Omental fat pad (tissue), 4 donors: ENCODE measurements around a stretch of chr20.

- PRO-cap, result no peak
- RAMPAGE, long total RNA, 4 experiments, result no peak in any of the 4 experiments
These were observed 119.9 kb upstream of the JAG1 start for GRCh38 chr20:10793676-10794189.

DNA sequence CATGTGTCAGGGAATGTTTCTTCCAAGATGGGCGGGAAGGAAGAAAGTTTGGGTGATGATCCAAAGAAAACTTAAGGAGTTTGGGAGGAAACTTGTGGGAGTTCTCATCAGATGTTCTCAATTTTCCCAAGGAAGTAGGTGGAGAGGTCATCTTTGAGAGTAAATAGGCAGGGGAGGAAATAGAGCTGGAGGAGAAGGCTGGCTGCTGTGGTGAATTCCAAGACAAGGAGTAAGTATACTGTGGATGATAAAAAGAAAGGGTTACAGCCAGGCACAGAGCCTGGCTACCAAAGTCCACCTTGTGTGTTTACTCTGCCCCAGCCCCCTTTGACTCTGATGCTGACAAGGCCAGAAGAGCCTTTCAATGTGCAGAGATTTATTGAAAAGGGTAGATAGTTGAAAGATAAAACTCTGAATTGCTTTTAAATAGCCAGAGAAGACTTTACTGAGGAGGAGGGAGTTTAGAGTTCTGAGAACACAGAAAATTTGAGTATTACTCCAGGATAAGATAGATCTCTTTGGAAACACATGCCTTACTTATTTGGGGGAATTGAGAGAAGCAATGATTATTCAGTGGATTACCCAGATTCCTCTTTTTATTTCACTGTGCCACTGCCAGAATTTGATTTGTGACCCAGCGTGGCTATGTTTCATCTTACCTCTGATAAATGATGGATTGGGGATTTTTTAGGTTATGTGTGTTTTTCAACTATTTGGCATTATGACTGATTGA is 182.6 kb upstream of the JAG1 start:
- PRO-cap, result no peak
- RAMPAGE, long total RNA, 4 experiments, result no peak in any of the 4 experiments

DNA sequence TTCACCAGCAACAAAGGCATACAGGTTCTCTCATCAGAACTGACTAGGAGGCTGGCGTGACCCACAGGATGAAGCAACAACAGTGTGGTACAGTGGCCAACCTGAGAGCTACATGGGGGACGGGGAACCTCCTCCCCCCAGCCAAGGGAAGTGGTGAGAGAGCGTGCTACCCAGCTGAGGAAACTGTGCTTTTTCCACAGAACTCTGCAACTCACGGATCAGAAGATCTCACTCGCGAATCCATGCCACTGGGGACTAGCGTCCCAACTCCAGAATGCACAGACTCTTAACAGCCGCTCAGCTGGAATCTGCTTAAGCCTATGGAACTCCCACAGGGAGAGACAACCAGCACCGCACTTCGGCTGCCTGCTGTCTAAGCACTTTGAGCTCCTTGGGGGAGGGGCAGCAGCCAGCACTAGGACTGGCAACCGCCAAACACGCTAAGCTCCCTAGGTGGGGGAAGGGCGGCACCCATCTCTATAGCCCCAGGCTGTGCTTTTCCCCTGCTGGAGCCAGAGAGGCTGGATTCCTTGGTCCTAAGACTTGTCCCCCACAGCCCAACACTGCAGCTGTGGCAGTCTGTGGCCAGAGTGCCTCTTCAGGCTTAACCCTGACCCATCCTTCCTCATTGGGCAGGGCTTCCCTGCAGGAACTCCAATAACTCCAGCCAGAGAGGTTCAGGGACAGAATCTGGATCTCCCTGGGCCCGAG is 538.2 kb upstream of the BTBD3 start:
- PRO-cap, result no peak
- RAMPAGE, long total RNA, 4 experiments, result no peak in any of the 4 experiments

DNA sequence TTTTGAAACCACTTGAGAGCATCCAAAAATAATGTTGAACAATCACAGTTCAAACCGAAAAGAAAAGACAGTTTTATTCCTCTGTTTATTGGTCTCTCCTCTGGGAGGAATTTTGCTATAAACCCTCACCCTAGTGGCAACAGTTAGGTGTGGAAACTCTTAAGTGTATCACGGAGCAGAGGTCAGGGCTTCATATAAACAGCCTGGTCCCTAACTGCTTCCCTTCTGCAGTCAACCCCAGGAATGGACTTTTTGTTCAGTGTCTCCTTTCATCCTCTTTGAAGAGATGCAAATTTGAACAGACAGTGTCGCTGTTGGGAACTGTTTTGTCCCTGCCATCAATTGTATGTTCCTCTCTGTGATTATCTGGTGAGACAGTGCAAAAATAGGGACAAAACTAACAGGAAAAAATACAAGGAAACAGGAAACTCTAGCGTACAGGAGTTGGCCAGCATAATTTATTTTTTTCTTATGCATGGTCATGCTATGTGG is 162.3 kb upstream of the BTBD3 start:
- PRO-cap, result no peak
- RAMPAGE, long total RNA, 4 experiments, result no peak in any of the 4 experiments

GRCh38 chr20:11891130-11891987 is 26.3 kb upstream of the BTBD3 start:
- PRO-cap, result no peak
- RAMPAGE, long total RNA, 4 experiments, result no peak in any of the 4 experiments

DNA sequence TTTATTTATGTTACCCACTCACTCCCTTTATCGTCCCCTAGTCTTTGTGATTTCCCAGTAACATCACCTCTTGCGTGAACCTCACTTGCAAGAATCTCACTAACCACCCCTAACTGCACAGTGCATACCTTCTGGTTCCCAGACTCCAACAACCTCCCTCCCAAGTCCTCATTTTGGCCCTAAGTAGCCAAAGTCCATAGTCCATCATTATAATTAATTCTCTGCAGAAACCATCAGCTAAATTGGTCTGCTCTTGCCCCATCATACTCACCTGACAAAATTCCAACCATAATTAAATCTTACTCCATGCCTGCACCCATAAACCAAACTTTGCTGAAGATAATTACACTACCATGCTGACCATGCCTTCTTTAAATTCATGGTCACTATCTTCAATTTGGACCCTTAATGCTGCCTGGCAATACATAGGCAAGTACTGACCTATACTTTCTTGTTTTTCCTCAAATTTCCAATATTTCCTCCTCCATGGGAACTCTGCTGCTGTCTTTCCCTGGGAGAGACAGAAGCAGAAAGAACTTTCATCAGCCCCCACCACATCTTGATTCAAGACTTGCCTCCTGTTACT is 179.4 kb downstream of the TASP1 start:
- PRO-cap, result no peak
- RAMPAGE, long total RNA, 4 experiments, result no peak in any of the 4 experiments

- PRO-cap, result no peak
- RAMPAGE, long total RNA, 4 experiments, result no peak in any of the 4 experiments
These were observed 110.6 kb downstream of the FLRT3 start for GRCh38 chr20:14226689-14227399.

DNA sequence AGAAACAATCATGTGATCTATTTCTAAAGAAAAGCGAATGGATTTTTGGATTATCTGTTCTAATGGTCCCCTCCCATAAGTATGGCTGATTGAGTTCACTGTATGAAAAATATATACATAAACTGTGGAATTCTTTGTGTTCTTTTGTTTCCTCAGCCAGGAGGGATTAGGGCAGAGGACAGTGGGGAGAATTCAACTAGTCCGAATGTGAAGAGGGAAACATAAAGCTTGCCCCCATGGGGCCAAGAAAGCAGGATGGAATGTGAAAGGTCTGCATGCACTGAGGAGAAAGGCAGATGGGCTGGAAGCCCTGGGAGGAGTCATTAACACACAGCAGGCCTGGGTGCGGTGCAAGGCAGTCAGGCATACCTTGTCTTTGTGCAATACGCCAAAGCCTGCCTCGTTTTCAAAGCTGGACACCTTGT is 597.0 kb downstream of the KIF16B start:
- PRO-cap, result no peak
- RAMPAGE, long total RNA, 4 experiments, result no peak in any of the 4 experiments

DNA sequence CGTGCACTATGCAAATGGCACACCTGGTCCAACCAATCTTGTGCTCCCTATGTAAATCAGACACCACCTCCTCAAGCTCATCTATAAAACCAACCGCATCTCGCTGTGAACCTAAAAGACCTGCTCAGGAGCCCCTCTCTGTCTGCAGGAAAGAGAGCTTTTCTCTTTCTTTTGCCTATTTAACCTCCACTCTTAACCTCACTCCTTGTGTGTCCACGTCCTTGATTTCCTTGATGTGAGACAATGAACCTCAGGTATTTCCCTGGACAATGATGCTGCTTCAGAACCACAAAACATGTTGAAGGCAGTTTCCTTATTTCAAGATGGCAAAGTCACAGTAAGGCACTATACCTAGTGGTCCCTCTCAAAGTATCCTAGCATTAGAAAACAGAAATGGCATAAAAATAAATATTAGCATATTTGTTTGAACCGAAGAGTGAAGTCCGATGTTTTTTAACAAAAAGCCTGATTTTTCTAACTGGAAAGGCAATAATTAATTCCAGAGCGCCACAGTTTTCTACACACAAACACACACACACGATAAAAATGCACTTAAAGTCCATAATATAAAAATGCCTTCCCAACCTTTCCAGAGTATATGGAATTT is 110.1 kb downstream of the KIF16B start:
- PRO-cap, result no peak
- RAMPAGE, long total RNA, 4 experiments, result no peak in any of the 4 experiments

DNA sequence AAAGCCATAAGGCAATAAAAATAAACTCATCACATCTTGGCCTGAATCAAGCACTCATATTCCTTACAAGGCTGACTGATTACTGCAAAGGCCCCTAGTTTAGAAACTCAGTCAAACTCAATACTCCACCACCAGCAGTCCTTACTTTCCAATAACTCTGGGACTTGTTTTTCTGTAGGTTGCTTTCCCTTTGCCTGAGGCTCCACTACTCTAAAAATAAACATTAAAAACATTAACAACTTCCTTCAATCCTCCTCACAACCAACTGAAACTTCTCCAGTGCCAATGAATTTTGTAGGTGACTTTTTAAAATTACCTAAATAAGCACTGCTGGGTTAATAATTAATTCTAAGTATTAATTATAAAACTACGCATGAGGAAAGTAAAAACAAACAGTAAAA is 3.8 kb downstream of the KIF16B start:
- PRO-cap, result no peak
- RAMPAGE, long total RNA, 4 experiments, result no peak in any of the 4 experiments

- PRO-cap, result no peak
- RAMPAGE, long total RNA, 4 experiments, result no peak in any of the 4 experiments
These were observed 1.1 kb downstream of the PCSK2 start for GRCh38 chr20:17227820-17228519.

DNA sequence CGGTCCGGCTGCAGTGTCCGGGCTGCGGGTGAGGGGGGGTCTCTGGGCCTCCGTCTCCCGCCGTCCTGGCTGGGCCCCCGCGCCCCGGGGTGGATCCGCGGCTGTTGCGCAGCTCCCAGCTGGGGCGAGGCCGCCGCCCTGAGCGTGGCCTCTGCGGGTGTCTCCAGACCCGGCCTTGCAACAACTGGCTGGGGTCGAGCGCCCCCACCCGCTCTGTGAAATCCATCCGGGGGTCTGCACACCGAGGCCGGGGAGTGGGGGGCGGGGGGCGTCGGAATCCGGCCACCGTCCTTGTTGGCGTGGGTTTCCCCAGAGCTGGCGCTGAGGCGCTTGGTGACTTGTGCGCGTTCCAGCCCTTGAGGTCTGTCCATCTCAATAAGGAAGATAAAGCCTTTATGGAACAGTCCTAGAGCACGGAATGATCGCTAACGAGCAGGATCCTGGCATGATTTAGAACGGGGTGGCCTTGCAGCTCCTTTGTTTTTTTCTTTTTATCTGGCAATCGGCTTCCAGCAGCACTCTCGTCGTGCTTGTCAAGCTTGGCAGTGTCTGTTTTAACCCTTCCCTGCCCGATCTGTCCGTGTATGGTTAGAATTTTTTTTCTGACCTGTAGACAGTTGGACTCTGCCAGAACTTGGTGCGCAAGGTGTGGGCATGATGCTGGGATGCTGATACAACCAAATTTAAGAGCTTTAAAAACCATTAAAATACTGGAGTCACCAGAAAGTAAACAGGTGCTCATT is 622 bp downstream of the DSTN start:
- PRO-cap, result no peak
- RAMPAGE, long total RNA, 4 experiments, result no peak in any of the 4 experiments

GRCh38 chr20:17661144-17661700 is 20.8 kb downstream of the RRBP1 start:
- PRO-cap, result no peak
- RAMPAGE, long total RNA, 4 experiments, result no peak in any of the 4 experiments

- PRO-cap, result no peak
- RAMPAGE, long total RNA, 4 experiments, result no peak in any of the 4 experiments
These were observed 2.1 kb upstream of the RRBP1 start for GRCh38 chr20:17683981-17684664.

DNA sequence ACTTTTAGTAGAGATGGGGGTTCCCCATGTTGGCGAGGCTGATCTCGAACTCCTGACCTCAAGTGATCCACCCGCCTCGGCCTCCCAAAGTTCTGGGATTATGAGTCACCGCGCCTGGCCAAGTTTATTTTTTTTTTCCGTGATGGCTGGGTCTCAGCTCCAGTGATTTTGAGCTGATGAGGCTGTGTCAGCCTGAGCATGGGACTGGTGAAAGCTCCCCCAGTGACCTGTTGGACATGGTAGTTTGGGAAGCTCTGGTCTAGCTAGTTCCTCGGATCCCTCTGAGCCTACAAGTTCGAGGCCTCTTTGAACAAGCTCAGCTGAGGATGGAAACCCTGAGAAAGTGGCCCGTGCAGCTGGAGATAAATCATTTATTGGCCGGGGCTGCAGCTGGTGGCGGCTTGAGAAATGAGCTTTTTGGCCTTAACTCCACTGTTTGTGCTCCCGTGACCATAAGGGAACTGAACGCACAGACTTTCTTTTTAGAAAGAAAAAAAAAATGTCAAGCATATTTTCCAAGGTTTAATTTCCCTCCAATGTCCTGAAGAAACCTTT is 126.8 kb downstream of the SNX5 start:
- PRO-cap, result no peak
- RAMPAGE, long total RNA, 4 experiments, result no peak in any of the 4 experiments

- PRO-cap, result no peak
- RAMPAGE, long total RNA, 4 experiments, result no peak in any of the 4 experiments
These were observed 72.4 kb downstream of the SNX5 start for GRCh38 chr20:17895992-17896814.

DNA sequence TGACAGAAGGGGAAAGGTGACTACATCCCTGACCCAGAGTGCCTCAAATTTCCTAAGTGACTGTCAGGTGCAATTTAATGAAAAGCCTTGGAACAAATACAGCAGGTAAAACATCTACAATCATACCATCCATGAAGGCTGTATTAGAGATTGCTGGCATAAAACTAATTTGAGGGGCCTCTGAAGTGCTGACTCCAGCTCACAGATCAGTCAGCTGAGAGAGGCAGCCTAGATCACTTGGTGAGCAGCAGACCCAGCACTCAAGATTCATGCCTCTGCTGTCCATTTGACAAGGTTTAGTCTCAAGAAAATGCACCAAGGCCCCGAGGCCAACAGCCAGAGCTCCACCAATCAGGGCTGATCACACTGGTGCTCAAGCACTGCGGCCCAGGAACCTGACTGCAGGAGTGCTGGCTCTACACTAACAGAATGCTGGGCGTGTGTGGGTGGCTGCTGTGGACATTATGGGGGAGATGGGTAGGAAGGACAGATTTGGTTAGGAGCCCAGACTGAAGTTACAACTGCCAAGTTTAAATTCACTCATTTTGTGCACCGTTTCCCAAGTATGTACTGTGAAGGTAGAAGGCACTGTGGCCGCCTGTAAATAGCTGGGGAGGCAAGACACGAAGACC is 28.3 kb downstream of the SNX5 start:
- PRO-cap, result no peak
- RAMPAGE, long total RNA, 4 experiments, result no peak in any of the 4 experiments

- PRO-cap, result no peak
- RAMPAGE, long total RNA, 4 experiments, result no peak in any of the 4 experiments
These were observed 844 bp downstream of the SNX5 start for GRCh38 chr20:17967540-17968359.

GRCh38 chr20:18388728-18389362 is 78.0 kb downstream of the DZANK1 start:
- PRO-cap, result no peak
- RAMPAGE, long total RNA, 4 experiments, result no peak in any of the 4 experiments

DNA sequence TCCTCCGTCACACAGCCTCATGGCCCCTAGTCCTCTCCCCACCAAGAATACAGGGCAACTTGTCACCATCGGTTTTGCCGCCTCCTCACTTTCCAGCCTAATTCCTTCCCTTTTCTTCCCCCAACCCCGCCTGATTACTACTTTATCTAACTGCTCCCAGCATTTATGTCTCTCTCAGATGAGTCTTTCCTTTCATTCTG is 11.9 kb upstream of the SMIM26 start:
- PRO-cap, result no peak
- RAMPAGE, long total RNA, 4 experiments, result no peak in any of the 4 experiments